ENCODE results near the gene SEMA4B.

GRCh38 chr15:89825189-89825678 lies 10.6 kb upstream of the ANPEP start:
- PRO-cap, result no peak
- RAMPAGE, long total RNA, 4 experiments, result no peak in any of the 4 experiments

- PRO-cap, result no peak
- RAMPAGE, long total RNA, 4 experiments, result no peak in any of the 4 experiments
These were observed 26.6 kb upstream of the ZNF710 start for GRCh38 chr15:89974381-89974980.

DNA sequence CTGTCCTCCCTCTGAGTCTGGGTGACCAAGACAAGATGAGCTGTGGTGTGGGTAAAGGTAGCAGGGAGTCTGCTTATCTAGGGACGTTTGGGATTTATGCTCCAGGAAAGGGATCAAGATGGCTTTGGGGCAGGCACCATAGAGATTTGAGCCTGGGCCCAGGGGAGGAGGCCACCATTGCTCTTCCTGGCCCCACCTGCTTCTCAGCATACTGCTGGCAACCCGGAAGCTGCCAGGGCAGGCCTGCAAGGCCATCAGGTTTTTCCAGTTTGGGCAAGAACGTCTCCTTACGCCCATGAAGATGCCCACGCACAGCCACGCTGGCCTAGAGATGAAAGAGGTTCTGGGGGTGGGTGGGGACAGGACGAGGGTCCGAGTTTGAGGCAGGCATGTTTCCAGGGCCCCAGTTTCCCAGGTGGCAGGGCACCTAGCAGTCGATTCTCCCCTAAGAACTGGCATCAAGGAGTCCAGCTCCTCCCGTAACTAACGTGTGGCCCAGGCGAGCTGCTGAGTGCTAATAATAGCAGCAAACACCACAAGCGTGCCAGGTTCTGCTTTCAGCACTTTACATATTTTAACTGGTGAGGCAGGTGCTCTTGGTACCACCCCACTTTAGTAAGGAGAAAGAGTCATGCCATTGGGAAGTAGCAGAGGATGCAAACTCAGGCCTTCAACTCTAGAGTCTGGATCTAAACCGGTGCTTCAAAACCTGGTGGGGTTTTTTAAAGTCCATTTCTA lies 45.8 kb downstream of the ZNF710 start:
- PRO-cap, result bidirectional peak, plus-strand start at position 282 of the sequence, minus-strand start at position 210 of the sequence; unidirectional peak, minus-strand start at position 454 of the sequence
- RAMPAGE, long total RNA, 4 experiments, result no peak in any of the 4 experiments

DNA sequence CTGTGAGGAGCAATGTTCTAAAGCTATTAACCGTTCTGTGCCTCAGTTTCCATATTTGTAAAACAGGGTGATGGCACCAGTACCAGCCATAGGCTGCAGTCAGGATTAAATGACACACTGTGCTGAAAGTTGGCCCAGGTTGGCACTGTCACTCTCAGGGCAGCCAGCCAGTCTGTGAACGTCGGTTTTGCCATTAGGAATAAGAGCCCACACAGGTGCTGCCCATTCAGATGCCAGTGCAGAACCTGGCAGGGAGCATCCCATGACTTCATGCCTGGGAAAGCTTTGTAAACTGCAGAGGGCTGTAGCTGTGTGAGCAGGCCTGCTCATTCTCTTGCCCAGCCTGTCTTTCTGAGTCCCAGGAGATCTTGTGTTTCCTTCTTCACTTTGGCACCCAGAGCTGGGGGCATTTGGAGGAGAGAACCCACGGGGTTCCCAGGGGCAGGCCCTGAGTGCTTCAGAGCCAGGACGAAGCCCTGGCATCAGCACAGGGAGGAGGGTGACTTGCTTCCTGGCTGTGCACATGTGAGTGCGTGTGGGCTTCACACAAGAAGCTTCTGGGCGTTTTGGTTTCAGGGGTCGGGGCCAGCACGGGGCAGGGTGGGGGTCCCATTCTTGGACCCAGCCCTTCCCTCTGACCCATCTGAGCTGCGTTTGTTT lies 47.0 kb downstream of the ZNF710 start:
- PRO-cap, result no peak
- RAMPAGE, long total RNA, 4 experiments, result no peak in any of the 4 experiments

DNA sequence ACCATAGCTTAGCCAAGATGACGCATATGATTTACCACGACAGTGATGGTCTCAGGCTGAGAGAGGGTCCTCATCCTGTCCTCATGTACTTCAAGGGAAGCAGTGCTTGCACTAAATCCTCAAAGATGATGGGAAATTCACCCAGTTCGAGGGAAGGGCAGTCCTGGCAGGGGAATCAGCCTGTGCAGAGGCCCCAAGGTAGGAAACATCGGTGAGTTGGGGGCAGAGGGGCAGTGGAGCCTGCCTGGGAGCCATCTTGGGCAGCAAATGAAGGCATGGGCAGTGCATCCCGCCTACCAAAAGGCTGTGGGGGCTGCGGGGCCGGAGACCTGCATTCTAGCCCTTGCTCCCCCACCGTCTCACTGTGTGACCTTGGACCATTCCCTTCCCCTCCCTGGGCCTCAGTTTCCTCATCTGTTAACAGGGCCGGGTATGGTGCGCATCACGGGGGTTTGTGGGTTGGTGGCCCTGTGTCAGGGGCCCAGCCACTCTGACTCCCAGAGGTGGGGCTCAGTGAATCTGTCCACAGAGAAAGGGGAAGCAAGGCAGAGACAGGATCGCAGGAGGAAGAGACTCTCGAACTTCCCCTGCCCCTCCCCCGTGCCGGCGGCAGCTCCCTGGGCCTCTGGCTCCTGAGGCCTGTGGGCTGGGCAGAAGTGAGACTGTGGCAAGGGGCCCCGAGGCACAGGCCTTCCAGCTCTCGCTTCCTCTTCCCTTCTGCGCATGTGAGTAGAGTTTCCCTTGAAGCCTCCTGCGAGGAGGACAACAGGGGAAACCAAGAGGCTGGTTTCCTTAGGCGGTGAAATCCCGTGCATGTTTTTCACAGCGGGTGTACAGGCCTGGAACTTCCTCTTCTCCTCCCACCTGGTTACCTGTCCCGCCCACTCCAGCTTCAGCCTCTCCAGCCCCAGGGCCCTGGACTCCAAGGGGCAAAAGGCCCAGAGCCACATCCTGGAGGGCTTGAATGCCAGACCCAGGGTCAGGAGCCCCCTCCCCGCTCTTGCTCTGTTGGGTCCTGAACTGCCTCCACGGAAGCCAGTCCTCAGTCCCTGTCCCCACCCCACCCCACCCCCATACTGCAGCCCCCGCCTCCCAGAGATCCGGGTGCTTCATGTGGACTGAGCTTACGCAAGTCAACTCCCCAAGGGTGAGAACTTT lies 42.8 kb downstream of the IDH2 start:
- PRO-cap, result bidirectional peak, plus-strand start at position 554 of the sequence, minus-strand start at position 497 of the sequence; bidirectional peak, plus-strand start at position 659 of the sequence, minus-strand start at position 634 of the sequence; bidirectional peak, plus-strand start at position 925 of the sequence, minus-strand start at position 719 of the sequence
- RAMPAGE, long total RNA, 4 experiments, result no peak in any of the 4 experiments

DNA sequence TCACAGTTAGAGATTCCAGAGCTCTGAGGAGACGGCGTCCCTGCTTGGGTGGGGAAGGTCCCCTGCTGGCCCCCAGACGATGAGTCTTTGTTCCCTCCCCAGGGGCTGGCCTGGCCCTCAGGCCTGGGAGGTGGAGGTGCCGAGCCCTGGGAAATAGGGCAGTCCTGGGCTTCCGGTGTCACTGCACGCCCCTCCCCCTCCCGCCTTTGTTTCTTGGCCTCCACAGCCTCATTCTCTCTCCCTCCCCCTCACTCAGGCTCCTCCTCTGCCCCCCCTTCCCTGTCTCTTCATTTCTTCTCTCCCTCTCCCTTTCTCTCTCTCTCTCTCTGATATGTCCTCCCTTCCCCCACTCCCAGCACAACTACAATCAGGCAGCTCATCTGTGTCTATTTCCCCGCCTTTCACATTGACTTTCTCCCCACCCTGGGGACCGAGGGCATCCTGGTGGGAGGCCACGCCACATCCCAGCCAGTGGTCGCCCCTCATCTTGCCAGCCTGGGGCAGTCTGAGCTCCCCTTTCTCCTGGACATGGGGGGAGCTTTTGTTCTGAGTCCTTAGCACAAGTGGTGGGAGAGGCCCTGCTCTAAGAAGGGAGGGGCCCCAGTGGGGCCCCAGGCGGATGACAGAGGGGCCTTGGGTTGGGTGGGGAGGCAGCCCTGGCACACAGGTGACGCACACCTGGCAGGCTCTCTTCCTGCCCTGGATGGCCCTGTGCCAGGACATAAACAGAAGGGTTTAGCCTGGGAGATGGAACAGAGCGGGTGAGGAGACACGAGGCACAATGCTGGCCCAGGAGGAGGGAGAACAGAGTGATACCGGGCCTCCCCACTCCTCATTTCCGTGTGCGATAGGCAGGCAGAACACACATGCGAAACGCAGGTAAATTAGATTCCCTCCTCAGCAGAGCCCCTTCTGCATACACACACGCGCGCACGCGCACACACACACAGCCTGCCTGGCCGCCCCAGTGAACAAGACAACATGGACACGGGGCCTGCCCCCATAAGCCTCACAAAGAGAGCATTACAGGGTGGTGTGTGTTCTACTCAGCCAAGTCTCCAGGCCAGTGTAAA lies 40.0 kb downstream of the IDH2 start:
- PRO-cap, result unidirectional peak, minus-strand start at position 183 of the sequence; bidirectional peak, plus-strand start at position 738 of the sequence, minus-strand start at position 565 of the sequence
- RAMPAGE, long total RNA, 4 experiments, result start-site peak on the plus strand in 1 of 4 experiments, centred at position 399 of the sequence, 6 reads per replicate

DNA sequence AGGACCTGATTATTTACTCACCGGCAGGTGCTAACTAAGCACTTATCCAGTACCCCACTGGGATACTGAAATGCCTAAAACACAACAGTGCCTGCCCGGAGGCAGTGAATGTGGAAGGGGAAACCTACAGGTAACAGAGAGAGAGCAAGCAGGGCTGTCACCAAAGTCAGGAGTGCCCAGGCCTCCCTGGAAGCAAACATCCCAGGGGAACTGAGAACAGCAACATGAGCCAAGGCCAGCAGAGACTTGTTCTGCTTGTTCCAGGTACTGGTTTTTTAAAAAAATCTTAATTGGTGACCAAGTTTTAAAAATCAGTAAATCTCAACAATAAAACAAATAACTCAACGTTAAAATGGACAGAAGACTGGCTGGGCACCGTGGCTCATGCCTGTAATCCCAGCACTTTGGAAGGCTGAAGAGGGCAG lies 6.6 kb downstream of the IDH2 start:
- PRO-cap, result no peak
- RAMPAGE, long total RNA, 4 experiments, result no peak in any of the 4 experiments

DNA sequence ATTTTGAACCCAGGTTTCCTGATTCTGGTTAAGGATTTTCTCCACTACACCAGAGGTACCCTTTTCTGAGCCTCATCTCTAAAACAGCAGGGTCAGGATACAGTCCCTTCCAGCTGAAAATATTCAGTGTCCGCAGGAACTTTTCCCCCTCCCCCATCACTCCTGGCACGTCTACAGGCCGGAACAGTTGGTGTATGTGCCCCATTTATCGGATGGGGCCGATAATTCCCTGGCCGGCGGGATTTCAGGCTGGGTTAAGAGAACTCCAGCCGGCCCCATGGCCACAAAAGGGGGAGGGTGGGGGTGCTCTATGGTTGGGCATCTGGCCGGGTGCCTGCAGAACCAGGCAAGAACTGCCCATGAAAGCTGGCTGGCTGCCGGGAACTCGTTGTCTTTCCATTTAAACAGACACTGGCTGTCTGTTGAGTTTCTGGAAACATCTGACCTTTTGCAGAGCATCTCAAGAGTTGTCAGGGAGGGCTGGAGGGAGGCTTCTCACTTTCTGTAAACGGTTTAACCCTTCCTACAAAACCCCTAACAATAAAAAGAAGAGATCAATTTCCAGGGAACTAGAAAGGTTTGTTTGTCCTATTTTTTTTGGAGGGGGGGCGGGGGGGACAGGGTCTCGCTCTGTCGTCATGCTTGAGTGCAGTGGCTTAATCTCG lies 26.6 kb upstream of the SEMA4B start:
- PRO-cap, result unidirectional peak, minus-strand start at position 285 of the sequence
- RAMPAGE, long total RNA, 4 experiments, result no peak in any of the 4 experiments

- PRO-cap, result bidirectional peak, plus-strand start at chr15:90201351, minus-strand start at chr15:90201189; bidirectional peak, plus-strand start at chr15:90201558, minus-strand start at chr15:90201580
- RAMPAGE, long total RNA, 4 experiments, result no peak in any of the 4 experiments
These were observed at the start of gene SEMA4B for GRCh38 chr15:90200595-90201833. TSS of gene SEMA4B (plus strand) at chr15:90201330.

- PRO-cap, result no peak
- RAMPAGE, long total RNA, 4 experiments, result start-site peak on the plus strand in 2 of 4 experiments, at chr15:90207026-90207583 at its widest, 6 to 11 reads per replicate
These were observed 6.0 kb downstream of the SEMA4B start for GRCh38 chr15:90206925-90207663.

DNA sequence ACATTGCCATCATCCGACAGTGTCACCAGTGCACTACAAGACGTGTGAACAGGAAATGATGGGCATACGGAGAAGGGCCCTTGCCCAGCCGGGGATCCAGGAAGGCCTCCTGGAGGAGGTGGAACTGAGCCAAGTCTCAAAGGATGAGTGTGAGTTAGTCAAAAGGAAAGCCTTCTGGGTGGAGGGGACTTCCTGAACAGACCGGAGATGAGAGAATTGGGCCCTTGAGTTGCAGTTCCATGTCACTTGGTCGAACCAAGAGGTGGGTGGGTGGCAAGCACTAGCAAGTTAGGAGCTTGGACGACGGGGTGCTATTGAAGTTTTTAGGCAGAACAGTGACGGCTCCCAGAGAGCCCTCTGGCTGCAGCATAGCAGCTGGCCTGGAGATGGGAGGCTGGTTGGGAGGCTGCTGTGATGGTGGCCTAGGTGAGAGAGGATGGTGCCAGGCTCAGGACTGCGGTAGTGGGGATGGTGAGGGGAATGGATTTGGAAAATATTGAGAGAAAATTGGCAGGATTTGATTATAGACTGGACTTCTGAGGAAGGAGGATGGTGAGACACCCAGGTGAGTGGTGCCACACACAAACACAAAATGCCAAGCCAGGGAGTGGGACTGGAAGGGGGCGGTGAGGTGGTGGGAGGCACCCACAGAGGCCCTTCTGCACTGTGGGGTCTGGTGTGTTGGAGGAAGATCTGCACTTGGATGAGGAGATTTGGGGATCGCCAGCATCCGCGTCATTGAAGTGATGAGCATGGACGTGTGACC lies 8.7 kb downstream of the SEMA4B start:
- PRO-cap, result no peak
- RAMPAGE, long total RNA, 4 experiments, result start-site peak on the plus strand in 2 of 4 experiments, centred at positions 427 to 678 of the sequence, 16 to 62 reads per replicate

DNA sequence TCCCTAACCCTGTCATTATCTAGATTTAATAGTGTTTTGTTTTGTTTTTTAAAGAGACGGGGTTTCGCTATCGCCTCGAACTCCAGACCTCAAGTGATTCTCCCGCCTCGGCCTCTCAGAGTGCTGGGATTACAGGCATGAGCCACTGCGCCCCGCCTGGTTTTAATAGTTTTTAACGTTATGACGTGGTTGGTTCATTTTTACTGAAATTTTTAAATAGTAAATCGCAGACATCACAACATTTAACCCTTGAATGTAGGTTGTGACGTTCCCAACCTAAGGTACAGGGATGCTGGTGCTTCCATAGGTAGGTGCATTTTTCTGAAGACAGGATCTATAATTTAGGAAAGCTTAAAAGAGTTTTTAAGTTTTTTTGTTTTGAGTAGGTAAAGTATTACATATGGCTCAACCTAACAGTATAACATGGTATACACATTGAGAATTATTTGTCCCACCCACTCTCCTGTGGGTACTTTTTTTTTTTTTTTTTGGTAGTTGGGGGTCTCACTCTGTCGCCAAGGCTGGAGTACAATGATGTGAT lies 1.2 kb downstream of the NGRN start:
- PRO-cap, result unidirectional peak, minus-strand start at position 122 of the sequence
- RAMPAGE, long total RNA, 4 experiments, result no peak in any of the 4 experiments

- PRO-cap, result no peak
- RAMPAGE, long total RNA, 4 experiments, result no peak in any of the 4 experiments
These were observed 37.9 kb downstream of the IQGAP1 start for GRCh38 chr15:90425951-90426371.

DNA sequence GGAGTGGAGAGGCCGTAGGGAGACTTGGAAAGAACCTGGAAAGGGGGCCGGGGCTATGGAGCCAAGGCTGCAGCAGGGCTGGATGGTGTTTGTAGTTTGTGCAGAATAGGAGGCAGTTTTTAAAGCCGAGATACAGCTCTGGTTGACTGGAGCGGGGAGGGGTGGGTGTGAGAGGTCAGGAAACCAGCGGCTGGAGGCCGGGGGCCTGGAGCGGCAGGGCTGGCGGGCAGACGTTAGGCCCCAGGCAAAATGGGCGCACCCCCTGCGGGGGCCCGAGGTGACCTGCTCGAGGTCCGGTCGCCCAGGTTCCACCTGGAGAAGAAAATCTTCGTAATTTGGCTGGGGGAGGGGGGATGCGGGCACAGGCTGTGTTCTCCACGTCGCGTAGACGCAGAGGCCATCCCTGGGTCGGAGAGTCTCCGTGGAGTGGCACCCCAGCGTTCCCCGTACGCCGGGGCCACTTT lies 420 bp upstream of the CRTC3 start:
- PRO-cap, result no peak
- RAMPAGE, long total RNA, 4 experiments, result no peak in any of the 4 experiments

DNA sequence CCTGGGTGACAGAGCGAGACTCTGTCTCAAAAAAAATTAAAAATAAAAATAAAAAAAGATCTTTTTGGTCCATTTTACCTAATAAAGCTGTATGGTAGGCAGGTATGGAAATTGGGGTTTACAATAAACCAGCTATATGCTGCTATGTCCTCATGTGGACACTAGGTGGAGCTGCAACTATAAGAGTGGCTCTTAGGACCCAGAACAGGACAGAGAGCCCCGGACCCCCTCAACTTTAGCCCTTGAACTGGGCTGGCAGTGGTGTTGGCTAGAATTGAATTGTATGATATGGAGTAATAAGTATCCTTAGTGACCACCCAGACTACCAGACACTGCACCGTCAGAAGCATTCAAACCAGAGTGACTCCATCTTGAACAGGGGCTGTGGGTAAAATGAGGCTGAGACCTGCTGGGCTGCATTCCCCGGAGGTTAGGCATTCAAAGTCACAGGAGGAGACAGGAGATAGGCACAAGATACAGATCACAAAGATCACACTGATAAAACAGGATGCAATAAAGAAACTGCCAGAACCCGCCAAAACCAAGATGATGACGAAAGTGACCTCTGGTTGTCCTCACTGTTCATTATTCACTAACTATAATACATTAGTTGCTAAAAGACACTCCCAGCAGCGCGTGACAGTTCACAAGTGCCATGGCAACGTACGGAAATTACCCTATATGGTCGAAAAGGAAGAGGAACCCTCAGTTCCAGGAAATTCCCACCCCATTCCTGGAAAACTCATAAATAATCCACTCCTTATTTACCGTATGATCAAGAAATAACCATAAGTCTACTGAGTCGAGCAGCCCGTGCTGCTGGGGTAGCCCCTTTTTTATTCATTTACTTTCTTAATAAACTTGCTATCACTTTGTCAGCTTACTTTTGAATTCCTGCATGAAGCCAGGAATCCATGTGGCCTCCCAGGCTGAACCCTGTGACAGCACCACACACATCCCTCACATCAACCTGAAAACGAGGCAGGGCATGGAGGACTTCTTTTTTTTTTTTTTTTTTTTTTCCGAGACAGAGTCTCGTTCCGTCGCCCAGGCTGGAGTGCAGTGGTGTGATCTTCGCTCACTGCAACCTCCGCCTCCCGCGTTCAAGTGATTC lies 68.7 kb upstream of the BLM start:
- PRO-cap, result no peak
- RAMPAGE, long total RNA, 4 experiments, result no peak in any of the 4 experiments

DNA sequence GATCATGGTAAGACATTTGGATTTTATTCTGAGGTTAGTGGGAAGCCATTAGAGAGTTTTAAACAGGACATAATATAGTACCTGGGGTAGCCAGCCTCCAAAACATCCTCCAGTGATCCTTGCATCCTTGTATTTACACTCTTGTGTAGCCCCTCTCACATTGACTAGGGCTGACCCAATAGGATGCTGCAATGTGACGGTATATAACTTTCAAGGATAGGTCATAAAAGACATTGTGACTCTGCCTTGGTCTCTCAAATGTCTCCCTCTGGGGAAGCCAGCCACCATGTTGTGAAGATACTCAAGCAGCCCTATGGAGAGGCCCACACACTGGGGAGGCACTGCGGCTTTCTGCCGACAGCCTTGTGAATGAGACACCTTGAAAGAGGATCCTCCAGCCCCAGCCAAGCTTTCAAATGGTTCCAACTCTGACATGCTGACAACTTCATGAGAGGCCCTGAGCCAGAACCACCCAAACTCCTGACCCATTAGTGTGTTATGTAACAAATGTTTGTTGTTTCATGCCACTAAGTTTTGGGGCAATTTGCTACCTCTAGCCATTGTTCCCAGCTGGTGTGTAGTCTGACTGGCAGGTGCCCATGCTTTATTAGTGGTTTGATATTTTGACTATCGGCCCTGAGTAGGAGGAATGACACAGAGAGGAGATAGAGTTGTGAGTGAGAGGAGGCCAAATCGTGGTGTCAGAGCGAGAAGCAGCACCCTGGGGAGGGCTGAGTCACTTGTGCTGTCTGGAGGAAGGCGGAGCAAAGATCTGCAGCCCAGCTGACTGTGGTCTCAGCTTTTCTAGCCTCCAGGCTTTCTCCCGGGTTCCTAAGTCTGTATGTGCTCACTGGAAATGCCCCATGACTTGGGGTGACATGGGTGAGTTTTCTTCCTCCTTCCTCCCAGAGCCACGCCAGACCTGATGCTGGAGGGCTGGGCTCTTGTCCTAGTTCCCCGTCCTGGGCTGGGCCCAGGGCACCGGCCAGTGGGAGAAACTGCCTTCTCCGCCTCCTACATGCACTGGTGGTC lies 56.9 kb upstream of the BLM start:
- PRO-cap, result bidirectional peak, plus-strand start at position 908 of the sequence, minus-strand start at position 703 of the sequence
- RAMPAGE, long total RNA, 4 experiments, result no peak in any of the 4 experiments

GRCh38 chr15:90742074-90742463 lies 24.9 kb downstream of the BLM start:
- PRO-cap, result no peak
- RAMPAGE, long total RNA, 4 experiments, result no peak in any of the 4 experiments

DNA sequence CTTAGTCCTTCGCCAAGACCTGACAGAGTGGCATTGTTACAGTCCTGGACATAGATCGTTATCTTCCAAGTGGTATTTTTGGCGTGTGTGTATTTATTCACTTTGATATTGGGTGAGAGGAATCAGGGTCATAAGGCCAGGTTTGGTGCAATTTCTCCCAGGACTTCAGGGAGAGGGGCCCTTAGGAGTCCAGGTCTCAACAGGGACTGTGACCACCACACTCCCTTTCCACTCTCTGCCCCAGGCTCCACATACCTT lies 7.8 kb upstream of the FURIN start:
- PRO-cap, result no peak
- RAMPAGE, long total RNA, 4 experiments, result no peak in any of the 4 experiments

GRCh38 chr15:90872606-90873301 lies 4.4 kb downstream of the FURIN start:
- PRO-cap, result no peak
- RAMPAGE, long total RNA, 4 experiments, result no peak in any of the 4 experiments

DNA sequence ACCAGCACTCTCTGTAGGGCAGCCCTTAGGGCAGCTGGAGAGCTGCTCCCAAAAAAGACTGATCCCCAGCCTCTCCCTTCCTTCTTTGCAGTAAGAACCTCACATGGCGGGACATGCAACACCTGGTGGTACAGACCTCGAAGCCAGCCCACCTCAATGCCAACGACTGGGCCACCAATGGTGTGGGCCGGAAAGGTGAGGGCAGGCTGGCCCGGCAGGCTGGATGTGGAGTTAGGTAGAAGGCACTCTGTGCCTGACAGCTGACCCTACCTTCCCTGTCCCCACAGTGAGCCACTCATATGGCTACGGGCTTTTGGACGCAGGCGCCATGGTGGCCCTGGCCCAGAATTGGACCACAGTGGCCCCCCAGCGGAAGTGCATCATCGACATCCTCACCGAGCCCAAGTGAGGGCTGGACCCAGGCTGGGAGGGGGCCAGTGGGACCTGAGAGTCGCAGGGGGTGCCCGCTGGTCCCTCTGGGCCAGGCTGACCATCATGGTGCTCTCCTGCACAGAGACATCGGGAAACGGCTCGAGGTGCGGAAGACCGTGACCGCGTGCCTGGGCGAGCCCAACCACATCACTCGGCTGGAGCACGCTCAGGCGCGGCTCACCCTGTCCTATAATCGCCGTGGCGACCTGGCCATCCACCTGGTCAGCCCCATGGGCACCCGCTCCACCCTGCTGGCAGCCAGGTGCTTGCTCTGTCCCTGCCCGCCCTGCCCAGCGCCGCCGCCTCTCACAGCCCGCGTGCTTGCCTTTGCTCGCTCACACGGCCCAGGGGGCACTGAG lies 4.5 kb upstream of the FES start:
- PRO-cap, result no peak
- RAMPAGE, long total RNA, 4 experiments, result start-site peak on the plus strand in 2 of 4 experiments, centred at positions 524 to 650 of the sequence, 5 to 13 reads per replicate

Data from transverse colon (tissue), 4 donors.